BJ (cell line): ENCODE measurements around the genes RXFP1, TKTL2, SMIM31 and TRIM60.

GRCh38 chr4:158059270-158059855 lies 113.5 kb downstream of the GASK1B start:
- CAGE, long polyA plus RNA = no peak
- RRBS = no CpG with 5 or more reads among the region's 1 CpG

DNA sequence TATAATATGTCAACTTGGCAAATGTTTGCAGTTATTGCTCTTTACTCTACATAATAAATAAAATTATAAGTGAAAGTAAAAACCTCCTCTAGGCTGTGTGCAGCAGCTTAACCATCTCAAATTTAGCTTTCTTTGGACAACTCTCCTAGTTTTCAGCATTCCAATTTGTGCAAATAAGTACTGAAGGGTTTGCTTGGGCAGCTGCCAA lies 82.5 kb downstream of the GASK1B start:
- CAGE, long polyA plus RNA = no peak

- CAGE, long polyA plus RNA = no peak
- RRBS = no CpG with 5 or more reads among the region's 3 CpGs
Measured at GRCh38 chr4:158121195-158121734, 51.6 kb downstream of the GASK1B start.

DNA sequence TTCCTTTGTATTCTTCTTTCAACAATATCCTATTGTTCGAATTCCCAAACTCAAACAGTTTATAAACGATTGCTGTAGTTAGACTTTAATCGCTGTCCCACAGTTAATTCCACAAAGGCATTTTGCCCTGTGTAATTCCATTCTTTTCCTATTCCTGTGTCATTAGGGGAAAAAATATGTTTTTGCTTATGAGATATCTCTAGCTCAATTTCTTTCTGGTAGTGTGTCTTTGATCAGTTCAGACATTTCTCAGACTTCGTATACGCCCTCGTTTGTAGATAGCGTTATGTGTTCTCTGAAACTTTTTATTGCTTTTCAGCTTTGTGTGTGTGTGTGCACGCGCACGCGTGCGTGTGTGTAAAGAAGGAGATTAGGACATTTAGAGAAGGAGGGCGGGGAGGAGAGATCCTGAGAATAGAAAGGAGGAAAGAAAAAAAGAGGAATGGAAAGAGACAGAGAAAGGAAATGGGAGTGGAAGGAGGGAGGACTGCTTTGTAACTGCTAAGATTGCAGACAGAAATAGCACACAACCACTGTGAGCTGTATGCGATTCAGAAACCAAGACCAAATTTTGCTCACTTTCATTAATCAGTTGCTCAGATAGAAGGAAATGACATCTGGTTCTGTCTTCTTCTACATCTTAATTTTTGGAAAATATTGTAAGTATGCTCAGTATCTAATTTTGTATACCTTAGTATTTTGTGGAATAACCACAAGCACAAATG lies at the start of gene RXFP1:
TSS of gene RXFP1 (plus strand) at position 516 of the 725 bp plus-strand sequence.
- CAGE, long polyA plus RNA = no peak
- RRBS = no CpG with 5 or more reads among the region's 14 CpGs

GRCh38 chr4:158839594-158840275 lies 70.9 kb downstream of the FNIP2 start:
- CAGE, long polyA plus RNA = no peak
- RRBS = no CpG with 5 or more reads among the region's 2 CpGs

DNA sequence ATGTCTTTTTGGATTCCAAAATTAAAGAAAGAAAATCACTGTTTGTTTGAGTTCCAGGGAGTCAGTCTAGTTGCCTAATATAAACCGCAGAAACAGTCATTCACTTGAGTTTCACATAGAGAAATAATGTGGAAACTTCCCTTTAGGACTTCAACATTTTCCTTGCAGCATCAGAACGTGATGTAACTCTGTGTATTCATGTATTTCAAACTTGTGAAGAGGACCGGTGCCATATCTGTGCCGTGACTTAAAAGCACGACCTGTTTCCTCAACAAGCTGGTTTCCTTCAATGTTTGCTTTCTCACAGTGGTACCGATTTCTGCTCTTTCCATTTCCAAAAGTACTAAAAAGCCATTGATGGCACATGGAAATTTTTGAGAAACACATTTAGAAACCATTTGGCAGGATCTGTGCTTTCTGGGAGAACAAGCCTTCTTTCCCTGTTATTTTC lies 98.8 kb downstream of the C4orf45 start:
- CAGE, long polyA plus RNA = no peak
- RRBS = no CpG with 5 or more reads among the region's 6 CpGs

DNA sequence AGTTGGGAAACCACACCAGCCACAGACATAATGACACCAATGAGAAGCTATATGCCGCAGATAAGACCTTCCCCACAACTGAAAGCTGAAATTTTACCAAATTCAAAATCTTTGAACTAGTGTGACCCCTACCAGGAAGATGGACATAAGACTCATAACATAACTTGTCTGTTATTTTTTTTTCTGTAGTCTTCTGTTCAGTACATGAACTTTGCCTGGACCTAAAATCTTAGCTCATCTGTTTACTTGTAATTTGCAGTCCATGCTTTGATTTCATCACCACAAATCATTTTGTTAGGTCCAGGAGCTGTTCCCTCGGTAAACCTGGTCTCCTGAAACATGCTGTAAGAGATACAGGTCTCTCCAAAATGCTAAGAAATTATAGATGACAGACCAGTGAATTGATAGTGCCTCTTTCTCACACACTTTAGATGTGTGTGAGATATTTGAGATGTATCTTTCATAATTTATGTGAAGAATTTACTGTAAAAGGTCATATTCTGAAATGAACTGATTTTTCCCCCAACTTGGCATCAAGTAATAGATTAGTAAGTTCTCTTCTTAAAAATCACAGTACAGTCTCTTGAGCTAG lies 89.3 kb downstream of the C4orf45 start:
- CAGE, long polyA plus RNA = no peak
- RRBS = no CpG with 5 or more reads among the region's 2 CpGs

DNA sequence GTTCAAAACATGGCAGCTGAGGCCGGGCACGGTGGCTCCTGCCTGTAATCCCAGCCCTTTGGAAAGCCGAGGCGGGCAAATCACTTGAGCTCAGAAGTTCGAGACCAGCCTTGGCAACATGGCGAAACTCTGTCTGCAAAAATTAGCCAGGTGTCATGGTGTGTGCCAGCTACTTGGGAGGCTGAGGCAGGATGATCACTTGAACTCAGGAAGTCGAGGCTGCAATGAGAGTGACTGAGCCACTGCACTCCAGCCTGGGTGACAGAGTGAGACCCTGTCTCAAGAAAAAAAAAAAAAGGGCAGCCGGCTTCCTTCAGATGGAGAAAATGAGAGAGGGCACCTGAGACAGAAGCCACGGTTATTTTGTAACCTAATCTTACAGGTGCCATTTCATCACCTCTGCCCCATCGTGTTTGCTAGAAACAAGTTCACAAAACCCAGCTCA lies 10.9 kb upstream of the C4orf45 start:
- CAGE, long polyA plus RNA = no peak
- RRBS = no CpG with 5 or more reads among the region's 10 CpGs

- CAGE, long polyA plus RNA = no peak
- RRBS = no CpG with 5 or more reads among the region's 10 CpGs
Measured at GRCh38 chr4:159269089-159269562, 166.2 kb downstream of the RAPGEF2 start.

- CAGE, long polyA plus RNA = no peak
- RRBS = no CpG with 5 or more reads among the region's 4 CpGs
Measured at GRCh38 chr4:159401217-159401698, 298.4 kb downstream of the RAPGEF2 start.

DNA sequence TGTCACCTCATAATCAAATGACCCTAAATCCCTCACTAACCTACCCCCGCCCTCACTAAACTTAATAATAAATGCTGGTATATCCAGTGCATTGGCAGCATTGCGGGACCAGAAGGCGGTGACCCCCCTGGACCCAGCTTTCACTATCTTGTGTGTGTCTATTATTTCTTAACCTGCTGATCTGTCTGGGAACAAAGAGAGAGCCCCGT lies 1262.3 kb downstream of the RAPGEF2 start:
- CAGE, long polyA plus RNA = no peak
- RRBS = no CpG with 5 or more reads among the region's 4 CpGs

- CAGE, long polyA plus RNA = no peak
- RRBS = no CpG with 5 or more reads among the region's 13 CpGs
Measured at GRCh38 chr4:162740159-162740625, 426.5 kb downstream of the NAF1 start.

GRCh38 chr4:163473539-163474072 lies at the start of gene TKTL2:
TKTL2 (minus strand) TSS chr4:163473754.
- CAGE, long polyA plus RNA = no peak
- RRBS = no CpG with 5 or more reads among the region's 34 CpGs

DNA sequence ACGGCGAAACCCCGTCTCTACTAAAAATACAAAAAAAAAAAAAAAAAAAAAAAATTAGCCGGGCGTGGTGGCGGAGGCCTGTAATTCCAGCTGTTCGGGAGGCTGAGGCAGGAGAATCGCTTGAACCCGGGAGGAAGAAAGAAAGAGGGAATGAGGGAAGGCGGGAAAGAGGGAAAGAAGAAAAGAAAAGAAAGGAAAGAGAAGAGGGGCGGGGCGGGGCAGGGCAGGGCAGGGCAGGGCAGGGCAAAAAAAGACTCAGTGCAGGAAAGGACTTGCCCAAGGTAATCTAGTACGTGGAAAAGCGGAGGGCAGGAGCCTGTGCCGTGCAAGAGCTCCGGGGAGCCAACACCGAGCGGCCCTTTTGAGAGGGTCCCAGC lies 536 bp upstream of the TMA16 start:
- CAGE, long polyA plus RNA = no peak
- RRBS = no CpG with 5 or more reads among the region's 18 CpGs

- CAGE, long polyA plus RNA = no peak
- RRBS = no CpG with 5 or more reads among the region's 2 CpGs
Measured at GRCh38 chr4:163591579-163592149, 97.2 kb downstream of the TMA16 start.

DNA sequence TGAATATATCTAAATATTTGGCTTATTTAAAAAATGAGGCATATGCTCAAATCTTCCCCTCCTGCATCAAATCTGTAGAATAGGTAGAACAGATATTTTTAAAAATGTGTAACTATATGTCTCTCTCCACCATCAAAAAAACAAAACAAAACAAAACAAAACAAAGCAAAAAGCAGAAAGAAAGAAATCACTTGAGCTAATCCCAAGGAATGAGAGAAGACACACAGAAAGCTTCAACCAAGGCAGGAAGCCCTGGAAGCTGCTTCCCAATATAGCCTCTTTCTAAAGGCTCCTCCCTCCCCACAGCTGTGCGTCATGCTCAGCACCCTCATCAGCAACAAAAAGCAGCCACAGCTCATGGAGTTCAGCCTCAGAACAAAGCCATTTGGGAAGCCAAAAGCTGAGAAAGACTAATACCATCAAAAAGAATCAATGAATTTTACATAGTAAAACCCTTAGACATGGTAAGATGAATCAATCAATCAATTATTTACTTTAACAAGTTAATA lies 131.6 kb downstream of the MARCHF1 start:
- CAGE, long polyA plus RNA = no peak
- RRBS = no CpG with 5 or more reads among the region's 1 CpG

DNA sequence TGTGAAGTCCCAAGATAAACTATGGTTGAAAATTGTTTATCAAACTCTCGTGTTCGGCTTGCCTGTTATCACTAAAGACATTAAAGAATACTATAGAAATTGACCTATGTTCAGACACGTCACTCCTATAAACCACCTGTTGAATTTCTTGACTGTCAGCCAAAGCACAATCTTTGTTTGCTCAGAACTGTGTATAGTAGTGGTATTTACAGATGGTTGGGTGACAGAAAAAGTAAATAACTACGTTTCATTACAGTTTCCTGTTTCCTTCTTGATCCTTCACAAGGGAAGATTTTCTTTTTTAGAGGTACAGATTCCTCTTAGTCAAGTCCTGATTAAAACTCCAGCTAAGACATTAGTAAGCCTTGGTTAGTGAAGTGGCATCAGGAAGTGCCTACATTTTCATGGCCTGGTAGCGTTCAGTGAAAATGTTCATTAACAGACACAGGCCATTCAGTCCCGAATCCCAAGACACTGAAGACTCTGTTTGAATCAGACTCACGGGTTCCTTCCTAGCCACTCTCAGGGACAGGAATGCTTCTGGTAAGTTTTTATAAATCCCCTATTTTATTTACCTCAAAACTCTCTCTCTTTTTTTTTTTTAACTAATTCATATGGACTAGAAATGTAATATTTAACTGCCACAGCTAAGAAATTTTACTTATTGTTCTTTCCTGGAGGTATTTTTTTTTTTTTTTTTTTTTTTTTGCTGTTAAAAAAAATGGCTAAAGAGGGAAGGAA lies at the start of gene SMIM31:
TSS of gene SMIM31 (plus strand) at position 263 of the 741 bp plus-strand sequence.
- CAGE, long polyA plus RNA = no peak
- RRBS = no CpG with 5 or more reads among the region's 7 CpGs

- CAGE, long polyA plus RNA = no peak
- RRBS = 92% methylated on average over 6 of the region's 42 CpGs
Measured at GRCh38 chr4:165031501-165032223, at the start of gene TRIM60. TRIM60 (plus strand) TSS chr4:165031999.

GRCh38 chr4:165222325-165223501 lies 15.4 kb downstream of the KLHL2 start:
- CAGE, long polyA plus RNA = no peak
- RRBS = no CpG with 5 or more reads among the region's 6 CpGs

GRCh38 chr4:165495478-165495795 lies 116.6 kb downstream of the CPE start:
- CAGE, long polyA plus RNA = no peak
- RRBS = no CpG with 5 or more reads among the region's 2 CpGs